ENCODE measurements around the gene RERE.

- RRBS = no CpG with 5 or more reads among the region's 10 CpGs
Observed at GRCh38 chr1:8424552-8425259, 106.8 kb downstream of the SLC45A1 start.

DNA sequence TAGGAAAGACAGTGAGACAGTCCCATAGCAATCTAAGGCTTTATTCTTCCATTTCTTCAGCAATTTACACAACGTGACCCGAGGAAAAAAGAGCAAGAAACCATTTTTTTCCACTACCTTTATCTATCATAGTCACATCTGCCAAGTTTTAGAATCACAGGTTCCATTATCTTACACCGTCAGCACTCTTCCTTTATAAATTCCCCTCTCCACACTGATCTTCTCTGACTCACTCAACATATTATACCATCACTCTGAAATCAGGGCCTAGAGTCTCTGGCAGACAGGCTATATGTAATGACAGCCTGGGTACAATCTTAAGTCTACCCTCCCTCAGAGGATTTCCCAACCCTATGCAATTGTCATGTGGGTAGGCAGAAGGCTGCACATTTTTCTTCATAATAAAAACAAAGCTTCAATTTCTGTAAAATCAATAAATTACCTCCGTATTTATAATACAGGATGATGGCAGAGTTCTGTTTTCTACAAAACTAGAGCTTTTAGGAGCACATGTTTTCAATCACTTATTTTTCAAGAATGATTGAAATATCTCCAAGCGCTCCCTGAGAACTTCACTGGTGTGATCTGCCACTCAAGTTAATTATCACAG is 138.1 kb downstream of the RERE start:
- RRBS = no CpG with 5 or more reads among the region's 5 CpGs

DNA sequence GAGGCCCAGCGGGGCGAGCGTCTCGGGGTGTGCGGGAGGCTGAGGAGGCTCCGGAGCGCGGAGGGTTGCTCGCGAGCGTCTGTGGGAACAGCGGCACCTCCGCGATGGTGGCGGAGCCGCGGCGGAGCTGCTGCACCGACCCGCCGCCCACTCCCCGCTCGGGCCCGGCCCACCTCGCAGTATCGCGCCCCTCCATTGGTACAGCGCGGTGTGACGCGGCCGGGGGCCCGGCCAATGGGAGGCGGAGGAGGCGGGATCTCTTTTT is at the start of gene RERE:
TSS of gene RERE (minus strand) at position 81 of the 265 bp plus-strand sequence.
- RRBS = under 1% methylated on average over 20 of the region's 35 CpGs

DNA sequence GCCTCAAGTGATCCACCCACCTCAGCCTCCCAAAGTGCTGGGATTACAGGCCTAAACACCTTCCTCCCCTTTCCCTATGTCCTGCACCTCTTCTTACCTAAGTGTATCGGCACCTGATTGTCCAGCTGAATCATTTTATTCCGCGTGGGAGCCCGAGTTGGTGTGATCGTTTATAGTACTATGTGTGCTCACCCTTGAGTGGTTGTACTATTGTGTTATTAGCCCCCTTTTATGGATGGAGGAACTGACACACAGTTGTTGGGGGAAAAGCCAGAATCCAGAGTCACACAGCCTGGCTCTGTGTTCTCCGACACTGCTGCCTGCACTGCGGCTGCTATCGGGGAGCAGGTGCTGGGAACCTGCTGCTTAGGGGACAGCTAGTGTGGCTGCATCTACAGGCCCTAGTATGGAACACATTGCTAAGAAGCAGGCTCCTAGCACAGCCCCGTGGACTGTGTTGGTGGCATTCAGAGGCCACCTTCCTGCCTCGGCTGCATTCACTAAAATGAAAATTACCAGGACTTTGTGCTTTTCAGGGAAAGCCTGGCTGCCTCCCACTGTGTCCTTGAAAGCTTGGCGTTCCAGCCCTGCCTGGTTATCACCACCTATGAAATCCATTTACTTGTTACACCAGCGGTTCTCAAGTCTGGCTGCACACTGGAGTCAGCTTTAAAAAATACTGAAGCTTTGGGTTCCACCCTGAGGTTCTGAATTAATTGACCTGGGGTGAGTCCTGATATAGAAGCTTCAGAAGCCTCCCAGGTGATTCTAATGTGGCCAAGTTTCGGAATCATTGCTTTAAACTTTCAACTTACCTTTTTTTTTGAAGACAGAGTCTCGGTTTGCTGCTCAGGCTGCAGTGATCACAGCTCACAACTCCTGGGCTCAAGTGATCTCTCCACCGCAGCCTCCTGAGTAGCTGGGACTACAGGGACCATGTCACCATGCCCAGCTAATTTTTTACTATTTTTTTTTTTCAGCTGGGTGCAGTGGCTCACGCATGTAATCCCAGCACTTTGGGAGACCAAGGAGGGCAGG is 21.4 kb downstream of the ENO1 start:
- RRBS = no CpG with 5 or more reads among the region's 16 CpGs

DNA sequence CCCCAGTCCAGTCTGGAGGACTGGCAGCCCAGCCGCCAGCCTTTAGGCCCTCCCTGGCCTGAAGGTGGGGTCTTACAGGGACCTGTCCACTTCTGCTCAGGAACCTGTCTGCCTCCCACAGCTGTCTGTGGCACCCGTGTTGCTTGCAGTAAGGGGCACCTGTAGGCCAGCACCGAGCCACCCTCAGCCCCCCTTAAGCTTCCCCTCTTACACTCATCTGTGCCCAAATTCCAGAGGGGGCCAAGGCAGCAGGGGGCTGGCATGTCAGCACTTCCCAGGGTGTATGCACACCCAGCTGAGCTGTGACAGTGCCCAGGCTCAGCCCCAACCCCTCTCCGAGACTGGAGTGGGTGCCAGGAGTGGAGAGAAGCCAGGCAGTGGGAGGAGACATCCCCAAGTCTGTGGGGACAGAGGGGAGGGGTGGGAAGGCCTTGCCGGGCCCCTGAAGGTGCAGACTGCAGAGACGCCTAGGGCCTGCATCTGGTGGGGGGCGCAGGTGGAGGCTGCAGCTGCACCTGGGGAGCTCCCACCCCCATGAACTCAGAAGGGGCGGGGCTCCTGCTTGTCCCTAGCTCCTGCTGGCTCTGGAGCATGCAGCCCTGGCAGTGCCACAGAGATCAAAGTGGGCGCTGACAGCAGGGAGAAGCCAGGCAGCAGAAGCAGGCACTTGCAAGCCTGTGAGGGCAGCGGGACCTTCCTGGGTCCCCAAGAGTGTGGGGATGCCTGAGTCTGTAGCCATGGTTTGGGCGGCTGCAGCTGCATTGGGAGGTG is 5.4 kb upstream of the SLC2A7 start:
- RRBS = no CpG with 5 or more reads among the region's 11 CpGs

GRCh38 chr1:9037443-9037950 is 11.3 kb upstream of the SLC2A7 start:
- RRBS = 87% methylated on average over 3 of the region's 16 CpGs

DNA sequence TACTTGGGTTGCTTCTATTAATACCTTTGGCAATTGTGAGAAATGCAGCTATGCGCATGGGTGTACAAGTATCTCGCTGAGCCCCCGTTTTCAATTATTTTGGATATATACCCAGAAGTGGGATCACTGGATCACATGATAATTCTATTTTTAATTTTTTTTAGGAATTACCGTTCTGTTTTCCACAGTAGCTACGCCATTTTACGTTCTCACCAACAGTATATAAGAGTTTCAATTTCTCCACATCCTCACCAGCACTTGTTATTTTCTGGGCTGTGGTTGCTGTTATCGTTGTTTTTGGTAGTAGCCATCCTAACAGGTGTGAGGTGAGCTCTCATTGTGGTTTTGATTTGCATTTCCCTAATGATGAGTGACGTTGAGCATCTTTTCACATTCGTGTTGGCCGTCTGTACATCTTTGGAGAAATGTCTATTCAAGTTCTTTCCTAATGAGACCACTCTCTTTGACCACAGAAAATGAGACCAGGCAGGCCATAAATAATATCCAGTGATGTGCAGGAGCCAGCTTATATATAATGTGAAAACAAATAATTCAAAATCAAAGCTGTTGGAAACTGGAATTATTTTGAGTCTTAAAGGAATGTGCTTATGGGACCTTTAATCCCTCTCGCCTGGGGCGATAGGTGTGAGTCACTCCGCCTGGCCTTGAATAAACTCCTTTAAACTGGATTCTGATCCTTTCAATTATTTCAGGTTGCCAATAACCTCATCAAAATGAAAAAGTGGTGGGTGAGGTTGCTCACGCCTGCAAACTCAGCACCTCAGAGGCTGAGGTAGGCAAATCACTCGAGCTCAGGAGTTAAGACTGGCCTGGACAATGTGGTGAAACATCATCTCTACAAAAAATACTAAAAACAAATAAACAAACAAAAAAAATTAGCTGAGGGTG is 11.0 kb upstream of the SLC2A5 start:
- RRBS = no CpG with 5 or more reads among the region's 15 CpGs

GRCh38 chr1:9110489-9110930 is 18.4 kb downstream of the GPR157 start:
- RRBS = no CpG with 5 or more reads among the region's 7 CpGs

- RRBS = no CpG with 5 or more reads among the region's 18 CpGs
Observed at GRCh38 chr1:9127779-9128405, 1.0 kb downstream of the GPR157 start.

GRCh38 chr1:9151400-9152009 is 22.6 kb upstream of the GPR157 start:
- RRBS = no CpG with 5 or more reads among the region's 18 CpGs

DNA sequence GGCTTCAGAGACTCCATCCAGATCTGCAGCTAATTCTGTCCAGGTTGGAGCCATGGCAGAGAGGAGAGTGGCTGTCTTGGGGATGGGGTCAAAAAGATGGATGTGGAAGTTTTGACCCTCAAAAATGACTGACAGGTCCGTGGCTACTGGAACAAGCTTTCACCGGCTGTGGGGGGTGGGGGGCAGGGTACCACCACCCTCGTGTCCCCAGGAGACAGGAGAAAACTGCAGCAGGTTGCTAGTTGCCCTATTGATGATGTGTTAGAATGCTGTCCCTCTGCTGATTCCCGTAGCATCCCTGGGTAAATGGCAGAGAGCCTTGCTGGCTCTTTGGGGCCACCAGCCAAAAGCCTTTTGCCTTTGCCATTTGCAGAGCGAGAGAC is 30.1 kb upstream of the GPR157 start:
- RRBS = no CpG with 5 or more reads among the region's 5 CpGs

DNA sequence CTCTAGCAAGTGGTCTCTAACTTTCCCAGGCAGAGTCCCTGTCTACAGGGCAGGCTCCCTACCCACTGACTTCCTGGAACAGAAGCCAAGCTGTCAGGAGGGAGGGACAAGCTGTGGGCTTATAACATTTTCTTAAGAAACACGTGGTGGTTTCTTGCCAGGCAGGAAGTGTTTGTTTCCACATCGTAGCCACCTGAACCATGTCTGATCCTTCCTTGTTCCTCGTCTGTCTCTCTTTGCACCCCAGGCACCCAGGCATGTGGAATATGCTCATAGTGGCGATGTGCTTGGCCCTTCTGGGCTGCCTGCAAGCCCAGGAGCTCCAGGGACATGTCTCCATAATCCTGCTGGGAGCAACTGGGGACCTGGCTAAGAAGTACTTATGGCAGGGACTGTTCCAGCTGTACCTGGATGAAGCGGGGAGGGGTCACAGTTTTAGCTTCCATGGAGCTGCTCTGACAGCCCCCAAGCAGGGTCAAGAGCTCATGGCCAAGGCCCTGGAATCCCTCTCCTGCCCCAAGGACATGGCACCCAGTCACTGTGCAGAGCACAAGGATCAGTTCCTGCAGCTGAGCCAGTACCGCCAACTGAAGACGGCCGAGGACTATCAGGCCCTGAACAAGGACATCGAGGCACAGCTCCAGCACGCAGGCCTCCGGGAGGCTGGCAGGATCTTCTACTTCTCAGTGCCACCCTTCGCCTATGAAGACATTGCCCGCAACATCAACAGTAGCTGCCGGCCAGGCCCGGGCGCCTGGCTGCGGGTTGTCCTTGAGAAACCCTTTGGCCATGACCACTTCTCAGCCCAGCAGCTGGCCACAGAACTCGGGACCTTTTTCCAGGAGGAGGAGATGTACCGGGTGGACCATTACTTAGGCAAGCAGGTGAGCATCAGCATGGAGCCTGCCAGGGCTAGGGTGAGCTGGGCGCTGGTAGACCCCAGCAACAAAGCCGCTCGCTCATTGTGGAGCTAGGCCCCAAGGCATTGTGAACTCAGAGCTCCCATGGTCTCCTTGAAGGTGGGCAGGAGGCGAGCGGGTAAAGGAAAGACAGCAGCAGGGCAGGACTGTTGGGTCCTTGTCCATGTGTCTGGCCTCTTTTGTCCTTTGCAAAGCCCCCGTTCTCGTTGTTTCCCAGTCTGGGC is 10.5 kb downstream of the H6PD start:
- RRBS = 96% methylated on average over 6 of the region's 26 CpGs

DNA sequence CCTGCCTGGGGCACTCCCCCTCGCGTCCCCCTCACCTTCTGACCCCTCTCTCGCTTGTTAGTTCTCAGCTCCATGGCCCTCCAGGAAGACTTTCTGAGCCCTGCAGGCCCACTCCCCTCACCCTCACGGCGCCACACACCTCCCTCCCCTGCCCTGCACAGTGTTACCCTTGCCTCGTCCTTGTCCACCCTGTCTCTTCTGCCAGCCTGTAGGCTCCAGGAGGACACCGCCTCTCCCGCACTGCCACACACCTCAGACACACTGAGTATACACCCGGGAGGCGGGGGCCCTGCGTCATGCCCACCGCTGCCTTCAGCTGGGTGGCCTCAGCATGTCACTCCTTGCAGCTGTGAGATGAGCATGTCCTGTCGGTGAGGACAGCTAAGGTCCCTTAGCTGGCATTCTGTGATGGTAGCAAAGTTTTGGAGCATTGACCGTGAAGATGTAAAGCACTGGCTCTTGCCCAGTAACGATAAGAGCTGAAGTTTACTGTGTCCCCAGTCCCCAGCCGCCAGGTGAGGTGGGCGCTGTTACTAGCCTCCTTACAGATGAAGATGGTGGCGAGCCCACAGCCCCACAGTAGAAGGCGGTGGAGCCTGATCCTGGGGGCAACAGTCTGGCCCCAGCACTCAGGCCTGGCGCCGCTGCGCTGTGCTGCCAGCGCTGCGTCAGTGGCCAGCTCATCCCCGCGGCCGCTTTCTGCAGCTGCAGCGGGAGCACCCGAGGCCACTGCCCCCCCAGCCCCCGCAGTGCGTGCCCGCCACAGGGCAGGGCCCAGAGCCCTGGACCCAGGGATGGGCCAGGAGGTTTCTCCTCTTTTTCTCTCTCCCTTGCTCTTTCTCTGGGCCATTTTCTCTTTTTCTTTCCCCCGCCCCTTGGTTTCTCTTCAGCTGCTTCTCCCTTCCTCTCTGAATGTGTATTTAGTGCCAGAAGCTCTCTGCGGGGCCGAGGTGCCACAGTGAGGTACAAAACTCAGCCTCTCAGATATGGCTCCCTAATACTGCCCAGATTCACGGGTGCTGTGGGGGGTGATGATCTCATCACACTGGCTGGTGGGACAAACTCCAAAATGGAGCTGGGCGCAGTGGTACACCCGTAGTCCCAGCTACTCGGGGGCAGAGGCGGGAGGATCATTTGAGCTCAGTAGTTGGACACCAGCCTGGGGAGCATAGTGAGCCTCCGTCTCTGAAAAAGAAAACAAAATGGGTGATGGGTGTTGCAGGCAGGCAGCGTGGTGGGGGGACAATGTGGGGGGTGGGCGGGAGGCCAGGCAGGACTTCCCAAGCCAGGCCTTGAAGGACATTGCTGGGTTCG is 13.3 kb downstream of the H6PD start:
- RRBS = no CpG with 5 or more reads among the region's 44 CpGs

GRCh38 chr1:9281687-9282262 is 10.9 kb upstream of the SPSB1 start:
- RRBS = 3% methylated on average over 2 of the region's 13 CpGs

GRCh38 chr1:9322495-9323003 is 29.9 kb downstream of the SPSB1 start:
- RRBS = 76% methylated on average over 3 of the region's 17 CpGs

GRCh38 chr1:9337599-9338355 is 45.1 kb downstream of the SPSB1 start:
- RRBS = no CpG with 5 or more reads among the region's 17 CpGs

DNA sequence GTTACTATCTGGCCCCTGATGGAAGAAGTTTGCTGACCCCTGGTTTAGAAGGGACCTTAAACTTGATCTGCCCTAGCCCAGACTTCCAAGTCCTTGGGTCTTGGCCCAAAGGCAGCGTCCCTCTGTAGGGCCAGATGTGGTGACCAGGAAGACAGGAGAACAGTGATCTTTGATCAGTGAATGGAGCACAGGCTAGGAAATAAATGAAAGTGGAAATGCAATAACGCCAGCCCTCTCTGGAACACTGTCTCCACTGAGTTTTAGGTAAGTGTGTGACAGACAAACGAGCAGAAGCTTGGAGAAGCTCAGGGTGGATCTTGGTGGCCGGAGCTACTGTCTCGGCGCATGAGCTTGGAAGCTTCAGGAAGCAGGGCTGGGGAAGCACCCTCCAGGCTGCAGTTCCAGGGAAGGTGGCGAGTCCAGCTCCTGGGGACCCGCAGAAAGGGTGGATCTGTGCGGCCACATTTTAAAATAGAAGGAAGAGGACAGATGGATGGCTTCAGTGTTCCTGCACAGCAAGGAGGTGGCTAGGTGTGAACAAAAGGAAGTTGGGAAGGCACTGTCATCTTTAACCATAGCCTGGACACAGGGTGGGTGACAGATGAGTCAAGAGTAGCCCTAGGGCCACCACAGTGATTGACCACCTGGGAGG is 58.6 kb downstream of the SPSB1 start:
- RRBS = no CpG with 5 or more reads among the region's 9 CpGs

- RRBS = no CpG with 5 or more reads among the region's 19 CpGs
Observed at GRCh38 chr1:9413026-9413948, 120.6 kb downstream of the SPSB1 start.

DNA sequence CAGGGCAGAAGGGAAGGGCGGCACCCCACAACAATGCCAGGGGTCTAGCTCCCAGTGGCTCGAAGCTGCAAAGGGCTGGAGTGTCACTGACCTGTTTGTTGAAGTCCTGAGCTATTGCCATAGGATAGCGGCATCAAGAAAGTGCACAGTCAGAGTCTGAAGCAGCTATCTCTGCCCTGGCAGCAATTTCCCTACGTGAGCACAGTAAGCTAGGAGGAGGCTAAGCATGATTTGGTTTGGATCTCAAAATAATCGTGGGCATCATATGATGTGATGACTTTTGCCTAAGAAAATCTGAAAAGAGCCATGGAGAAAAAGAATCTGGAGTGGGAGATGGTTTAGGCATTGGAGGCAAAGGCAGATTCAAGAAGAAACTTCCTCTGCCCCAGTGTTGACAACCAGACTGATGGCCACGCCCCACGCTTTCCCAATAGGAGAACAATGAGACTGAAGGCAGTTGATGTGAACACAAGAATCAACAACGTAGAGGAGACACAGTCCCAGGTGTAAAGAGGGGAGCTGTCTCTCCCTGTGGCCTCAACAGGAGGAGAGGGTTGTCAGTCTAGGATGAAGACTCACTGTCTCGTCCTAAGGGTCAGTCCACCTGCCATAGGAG is 100.0 kb upstream of the SLC25A33 start:
- RRBS = no CpG with 5 or more reads among the region's 9 CpGs

DNA sequence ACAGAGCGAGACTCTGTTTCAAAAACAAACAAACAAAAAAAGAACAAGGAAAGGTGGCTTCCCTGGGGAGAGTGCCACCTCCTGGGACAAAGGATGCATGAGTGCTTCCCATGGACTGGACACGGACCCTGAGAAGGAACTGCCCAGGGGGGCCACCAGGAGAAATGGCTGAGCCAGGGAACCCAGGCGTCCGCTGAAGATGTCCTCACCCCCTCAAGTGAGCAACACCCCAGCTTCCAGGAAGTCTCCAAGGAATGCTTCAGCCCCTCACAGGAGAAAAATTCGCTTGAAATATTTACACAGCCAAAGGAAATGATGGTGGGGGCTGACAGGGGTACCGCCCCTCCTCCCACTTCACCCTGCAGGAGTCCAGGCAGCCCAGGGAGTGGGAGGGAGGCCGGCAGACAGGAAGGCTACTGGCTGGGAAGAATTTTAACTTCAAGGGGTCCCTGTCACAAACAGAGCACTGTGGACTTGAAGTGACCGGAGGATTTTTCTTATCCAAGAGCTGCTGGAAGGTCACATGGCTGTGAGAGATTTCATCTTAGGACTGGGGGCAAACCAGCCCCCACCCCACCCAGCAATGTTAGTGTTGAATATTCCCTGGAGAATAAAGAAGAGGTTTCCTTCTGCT is 90.9 kb upstream of the SLC25A33 start:
- RRBS = 5% methylated on average over 2 of the region's 8 CpGs

Data from retinal pigment epithelial cell (primary cell).